Helper T cell (primary cell): ENCODE results near the gene SMC3.

- PRO-cap, 2 experiments = no peak in any of the 2 experiments
These were observed 65.2 kb upstream of the MXI1 start for GRCh38 chr10:110142157-110142743.

- PRO-cap, 2 experiments = no peak in any of the 2 experiments
These were observed 20.7 kb downstream of the MXI1 start for GRCh38 chr10:110227973-110228694.

DNA sequence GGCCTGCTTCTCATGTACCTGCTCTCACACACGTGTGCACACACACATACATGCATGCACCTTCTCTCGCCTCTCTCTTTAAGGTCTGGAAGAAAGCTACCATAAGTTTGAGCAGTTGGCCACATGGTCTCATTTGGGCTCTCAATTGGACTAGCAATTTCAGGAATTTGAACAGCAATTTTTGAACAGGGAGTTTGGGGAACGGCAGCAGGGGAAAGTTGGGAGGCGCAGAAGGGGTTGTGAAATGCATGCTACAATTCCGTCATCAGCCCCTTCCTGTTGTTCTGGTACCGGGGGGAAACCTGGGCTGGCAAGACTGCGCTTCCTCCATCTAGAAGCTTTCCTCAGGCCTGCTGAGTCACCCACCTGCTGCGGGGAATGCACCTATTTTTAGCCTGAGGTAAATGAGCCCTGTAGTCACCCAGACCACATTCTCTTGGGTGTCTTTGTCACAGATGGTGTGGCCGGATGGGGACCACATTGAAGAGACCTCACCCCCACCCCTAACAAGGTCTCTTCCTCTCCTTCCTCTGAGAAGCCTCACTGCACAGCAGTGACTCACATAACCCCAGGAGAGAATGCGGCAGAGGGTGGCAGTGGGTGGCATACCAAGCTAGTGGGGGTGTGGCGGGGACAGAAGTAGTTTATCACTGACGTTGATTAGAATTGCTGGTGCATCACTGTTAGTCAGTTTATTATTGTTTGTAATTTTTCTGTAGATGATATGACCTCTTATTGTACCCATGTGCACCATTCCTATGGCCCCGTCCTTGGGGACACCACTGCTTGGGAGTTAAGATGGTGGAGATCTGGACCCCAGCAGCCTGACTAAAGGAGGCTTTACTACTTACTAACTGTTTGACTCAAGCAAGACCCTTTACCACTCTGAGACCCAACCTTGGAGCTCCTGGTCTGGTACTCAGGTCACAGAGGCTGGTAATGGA, 83.1 kb upstream of the DUSP5 start:
- PRO-cap, 2 experiments = peak in 2 of 2 experiments; most common plus-strand start position 431 of the sequence (in 2); most common minus-strand start position 580 of the sequence (in 2)

- PRO-cap, 2 experiments = peak in 2 of 2 experiments; most common plus-strand start chr10:110503273 (in 1); most common minus-strand start chr10:110503065 (in 1)
These were observed 5.1 kb downstream of the DUSP5 start for GRCh38 chr10:110502398-110503615.

- PRO-cap, 2 experiments = no peak in any of the 2 experiments
These were observed 12.4 kb downstream of the DUSP5 start for GRCh38 chr10:110509793-110510730.

GRCh38 chr10:110512804-110513698, 15.3 kb downstream of the DUSP5 start:
- PRO-cap, 2 experiments = no peak in any of the 2 experiments

- PRO-cap, 2 experiments = peak in 2 of 2 experiments; most common plus-strand start chr10:110567695 (in 2); most common minus-strand start chr10:110567937 (in 2)
These were observed at the start of gene SMC3 for GRCh38 chr10:110567600-110568841. Gene SMC3, plus strand, starts transcription at chr10:110567695.

GRCh38 chr10:110758181-110759412, 113.1 kb upstream of the PDCD4 start:
- PRO-cap, 2 experiments = no peak in any of the 2 experiments

- PRO-cap, 2 experiments = no peak in any of the 2 experiments
These were observed 78.3 kb upstream of the PDCD4 start for GRCh38 chr10:110793243-110793948.

DNA sequence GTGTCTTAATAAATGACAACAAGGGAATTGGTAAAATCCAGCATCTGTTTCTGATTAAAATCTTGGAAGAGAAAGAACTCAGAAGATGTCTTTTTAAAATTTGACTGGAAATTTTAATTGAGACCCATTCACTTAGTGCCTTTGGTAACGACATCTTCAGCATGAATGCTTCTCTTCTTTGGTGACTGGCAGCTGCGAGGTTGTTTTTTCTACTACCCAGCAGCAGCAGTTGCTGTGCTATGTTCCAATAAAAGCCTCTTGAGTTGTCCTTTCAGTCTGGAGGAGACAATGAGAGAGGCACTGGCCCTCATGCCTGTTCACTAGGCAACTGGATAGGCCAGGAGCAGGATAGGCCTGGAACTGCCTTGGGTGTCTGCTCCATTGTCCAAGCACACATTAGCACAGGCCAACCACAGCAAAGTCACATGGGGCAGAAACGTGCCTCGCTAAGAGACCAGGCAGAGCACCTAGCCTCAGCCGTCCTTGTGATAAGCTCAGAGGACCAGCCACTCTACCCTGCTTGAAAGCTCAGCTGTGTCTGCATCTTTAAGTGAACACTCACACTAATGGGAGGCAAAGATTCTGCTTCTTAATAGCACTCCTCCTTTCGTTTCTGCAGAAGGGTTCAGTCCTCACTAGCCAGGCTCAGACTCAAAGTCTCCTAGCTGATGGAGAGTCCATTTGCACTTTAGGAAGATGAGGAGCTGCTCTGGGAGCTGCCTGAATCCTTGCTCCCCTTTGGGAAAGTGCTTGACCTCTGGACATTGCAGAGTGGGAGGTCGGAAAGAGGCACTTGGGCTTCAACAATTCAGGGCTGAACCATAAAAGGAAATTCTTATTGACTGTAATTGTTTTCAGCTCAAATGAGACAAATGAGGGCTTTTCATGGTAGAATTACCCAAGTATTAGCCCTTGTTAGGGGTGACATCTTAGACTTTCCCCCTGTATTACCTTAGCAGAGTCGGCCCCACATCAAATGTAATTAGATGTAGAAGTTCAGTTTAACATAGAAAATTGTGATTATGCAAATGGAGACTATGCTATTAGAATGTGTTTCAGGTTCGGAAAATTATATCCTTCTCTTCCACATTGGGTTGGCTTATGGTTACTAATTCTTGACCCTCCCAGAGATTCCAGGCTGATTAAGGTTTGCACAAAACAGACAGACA, 76.7 kb upstream of the PDCD4 start:
- PRO-cap, 2 experiments = no peak in any of the 2 experiments

DNA sequence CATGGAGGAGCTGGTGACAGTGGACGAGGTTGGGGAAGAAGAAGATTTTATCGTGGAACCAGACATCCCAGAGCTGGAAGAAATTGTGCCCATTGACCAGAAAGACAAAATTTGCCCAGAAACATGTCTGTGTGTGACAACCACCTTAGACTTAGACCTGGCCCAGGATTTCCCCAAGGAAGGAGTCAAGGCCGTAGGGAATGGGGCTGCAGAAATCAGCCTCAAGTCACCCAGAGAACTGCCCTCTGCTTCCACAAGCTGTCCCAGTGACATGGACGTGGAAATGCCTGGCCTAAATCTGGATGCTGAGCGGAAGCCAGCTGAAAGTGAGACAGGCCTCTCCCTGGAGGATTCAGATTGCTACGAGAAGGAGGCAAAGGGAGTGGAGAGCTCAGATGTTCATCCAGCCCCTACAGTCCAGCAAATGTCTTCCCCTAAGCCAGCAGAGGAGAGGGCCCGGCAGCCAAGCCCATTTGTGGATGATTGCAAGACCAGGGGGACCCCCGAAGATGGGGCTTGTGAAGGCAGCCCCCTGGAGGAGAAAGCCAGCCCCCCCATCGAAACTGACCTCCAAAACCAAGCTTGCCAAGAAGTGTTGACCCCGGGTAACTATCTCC, 50.3 kb upstream of the PDCD4 start:
- PRO-cap, 2 experiments = no peak in any of the 2 experiments

GRCh38 chr10:110872501-110872733, 689 bp downstream of the PDCD4 start:
- PRO-cap, 2 experiments = no peak in any of the 2 experiments

DNA sequence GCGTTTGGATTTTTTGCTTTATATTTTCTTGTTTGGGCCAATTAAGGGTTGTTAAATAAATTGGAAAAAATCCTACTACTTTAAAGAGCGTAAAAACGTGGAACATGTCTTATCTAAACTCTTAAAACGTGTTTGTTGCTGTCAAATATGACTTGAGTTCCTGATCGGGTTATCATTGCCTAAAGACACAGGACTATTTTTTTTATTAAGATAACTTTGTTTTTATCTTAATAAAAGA, 1.8 kb downstream of the PDCD4 start:
- PRO-cap, 2 experiments = no peak in any of the 2 experiments

GRCh38 chr10:110884095-110885007, 12.6 kb downstream of the PDCD4 start:
- PRO-cap, 2 experiments = no peak in any of the 2 experiments

GRCh38 chr10:110912380-110912815, 6.6 kb downstream of the BBIP1 start:
- PRO-cap, 2 experiments = no peak in any of the 2 experiments

DNA sequence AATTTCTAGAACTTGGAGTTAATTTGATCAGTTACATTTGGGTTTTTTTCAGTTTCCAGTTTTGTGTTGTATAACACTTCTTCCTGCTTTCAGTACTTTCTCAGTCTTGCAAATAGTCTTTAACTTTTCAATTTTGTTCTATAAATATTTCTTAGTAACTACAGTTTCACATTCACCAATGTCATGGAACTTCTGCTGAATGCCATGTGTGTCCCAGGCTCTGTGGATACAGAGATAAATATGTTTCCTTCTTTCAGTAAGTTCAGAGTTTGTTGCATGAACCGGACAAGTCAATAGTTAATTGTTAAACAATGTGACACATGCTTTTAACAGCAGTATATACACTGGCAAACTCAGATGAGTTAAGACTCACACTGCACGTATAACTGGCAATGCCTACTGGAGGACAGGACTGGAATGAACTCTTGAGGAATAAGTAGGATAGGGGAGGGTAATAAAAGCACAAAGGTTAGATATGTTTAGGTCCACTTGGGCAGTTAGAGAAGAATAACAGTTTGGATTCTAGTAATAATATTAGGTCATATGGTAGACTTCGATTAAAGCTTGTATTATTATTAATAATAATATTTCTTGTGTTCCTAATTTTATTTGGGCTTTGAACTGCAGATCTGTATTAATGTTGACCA, 4.7 kb downstream of the SHOC2 start:
- PRO-cap, 2 experiments = no peak in any of the 2 experiments

DNA sequence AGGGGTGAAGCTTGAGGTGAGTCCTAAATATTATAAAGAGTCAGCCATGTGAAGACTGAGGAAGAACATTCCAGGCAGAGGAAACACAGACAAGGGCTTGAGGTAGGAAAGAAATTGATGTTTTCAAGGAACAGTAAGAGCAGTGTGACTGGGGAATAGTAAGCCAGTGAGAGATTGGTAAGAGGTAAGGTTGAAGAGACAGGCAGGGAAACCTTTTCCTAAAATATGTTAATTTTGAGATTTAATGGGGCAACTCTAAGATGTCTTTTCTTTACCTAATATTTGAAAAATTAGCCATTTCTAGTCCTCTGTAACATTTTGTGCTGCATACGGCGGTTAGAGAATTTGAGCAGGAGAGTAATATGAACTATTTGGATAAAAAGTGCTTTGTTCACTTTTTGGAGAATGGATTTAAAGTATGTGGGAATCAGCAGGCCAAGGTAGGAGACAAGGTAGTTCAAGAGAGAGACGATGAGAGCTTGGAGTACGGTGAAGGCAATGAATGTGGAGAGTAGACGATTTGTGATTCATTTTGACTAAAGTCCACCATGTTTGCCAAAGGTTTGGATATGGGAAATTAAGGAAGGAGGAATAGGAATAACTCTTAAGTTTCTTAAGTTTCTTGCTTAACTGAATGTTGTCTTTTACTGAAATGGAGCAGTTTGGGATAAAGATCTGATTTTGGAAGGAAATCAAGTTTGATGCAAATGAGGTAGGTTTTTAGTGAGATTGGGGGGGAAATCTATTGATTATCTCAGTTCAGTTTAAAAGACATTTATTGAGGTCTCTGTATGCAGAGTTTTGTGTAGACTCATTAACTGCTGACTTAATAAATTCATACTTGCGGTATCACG, 35.6 kb downstream of the SHOC2 start:
- PRO-cap, 2 experiments = no peak in any of the 2 experiments

- PRO-cap, 2 experiments = peak in 1 of 2 experiments; most common plus-strand start chr10:111975639 (in 1)
These were observed 208.1 kb downstream of the GPAM start for GRCh38 chr10:111975525-111975832.

GRCh38 chr10:112338883-112339329, 35.0 kb upstream of the ACSL5 start:
- PRO-cap, 2 experiments = no peak in any of the 2 experiments

- PRO-cap, 2 experiments = no peak in any of the 2 experiments
These were observed 13.2 kb upstream of the ACSL5 start for GRCh38 chr10:112360516-112361259.